ENCODE data around the gene LAT.

DNA sequence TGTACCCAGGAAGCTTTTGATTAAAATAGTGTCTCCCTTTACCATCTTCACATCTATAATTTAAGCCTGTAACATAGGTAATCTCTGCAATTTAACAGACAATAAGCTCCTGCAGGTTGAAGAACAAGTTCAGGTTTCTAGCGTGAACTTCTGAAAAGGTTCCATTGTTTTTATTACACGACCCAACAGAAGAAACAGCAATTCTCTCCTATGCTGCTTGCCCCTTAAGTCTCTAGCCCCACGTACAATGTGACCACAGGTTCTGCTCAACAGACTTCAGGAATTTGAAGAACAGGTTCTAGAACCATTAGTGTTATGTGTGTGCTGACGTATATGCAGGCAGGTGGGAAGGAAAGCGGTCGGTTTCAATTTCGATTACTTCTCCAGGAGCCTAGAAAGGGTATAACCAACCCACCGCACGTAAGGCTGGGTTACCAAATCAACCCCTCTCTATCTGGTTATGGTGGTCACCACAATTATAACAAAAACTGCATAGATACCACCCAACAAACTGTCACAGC is 39.5 kb downstream of the XPO6 start:
- RRBS, result no CpG with 5 or more reads among the region's 9 CpGs

DNA sequence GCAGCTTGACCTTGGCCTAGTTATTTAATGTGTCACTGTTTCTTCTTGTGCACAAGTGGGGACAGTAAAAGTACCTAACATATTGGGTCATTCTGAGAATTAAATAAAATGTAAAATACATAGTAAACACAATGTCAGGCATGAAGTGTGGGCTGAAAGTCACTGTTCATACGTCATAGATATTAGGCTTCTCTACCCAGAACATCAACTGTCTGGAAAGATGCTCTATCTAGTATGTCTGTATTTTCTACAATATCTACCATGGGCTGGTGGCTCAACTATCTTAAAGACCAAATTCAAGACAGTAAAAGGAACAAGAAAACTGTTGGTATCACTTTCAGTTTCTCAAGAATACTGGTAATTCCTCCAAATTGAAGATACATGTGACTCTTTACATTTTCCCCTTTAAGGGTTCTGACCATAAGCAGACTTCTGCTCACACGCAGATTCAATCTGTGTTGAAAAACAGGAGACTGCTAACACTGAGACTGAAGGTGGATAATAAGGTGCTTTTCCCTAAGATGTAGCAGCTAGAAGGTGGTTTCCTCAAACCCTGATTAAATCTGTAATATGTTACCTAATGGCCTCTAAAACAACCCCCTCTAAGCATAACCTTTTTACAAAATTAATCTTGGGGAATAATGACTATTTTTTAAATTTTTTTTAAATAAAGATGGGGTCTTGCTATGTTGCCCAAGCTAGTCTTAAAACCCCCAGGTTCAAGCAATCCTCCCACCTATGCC is 24.1 kb downstream of the XPO6 start:
- RRBS, result no CpG with 5 or more reads among the region's 2 CpGs

GRCh38 chr16:28542768-28543488 is 4.2 kb upstream of the NUPR1 start:
- RRBS, result no CpG with 5 or more reads among the region's 13 CpGs

DNA sequence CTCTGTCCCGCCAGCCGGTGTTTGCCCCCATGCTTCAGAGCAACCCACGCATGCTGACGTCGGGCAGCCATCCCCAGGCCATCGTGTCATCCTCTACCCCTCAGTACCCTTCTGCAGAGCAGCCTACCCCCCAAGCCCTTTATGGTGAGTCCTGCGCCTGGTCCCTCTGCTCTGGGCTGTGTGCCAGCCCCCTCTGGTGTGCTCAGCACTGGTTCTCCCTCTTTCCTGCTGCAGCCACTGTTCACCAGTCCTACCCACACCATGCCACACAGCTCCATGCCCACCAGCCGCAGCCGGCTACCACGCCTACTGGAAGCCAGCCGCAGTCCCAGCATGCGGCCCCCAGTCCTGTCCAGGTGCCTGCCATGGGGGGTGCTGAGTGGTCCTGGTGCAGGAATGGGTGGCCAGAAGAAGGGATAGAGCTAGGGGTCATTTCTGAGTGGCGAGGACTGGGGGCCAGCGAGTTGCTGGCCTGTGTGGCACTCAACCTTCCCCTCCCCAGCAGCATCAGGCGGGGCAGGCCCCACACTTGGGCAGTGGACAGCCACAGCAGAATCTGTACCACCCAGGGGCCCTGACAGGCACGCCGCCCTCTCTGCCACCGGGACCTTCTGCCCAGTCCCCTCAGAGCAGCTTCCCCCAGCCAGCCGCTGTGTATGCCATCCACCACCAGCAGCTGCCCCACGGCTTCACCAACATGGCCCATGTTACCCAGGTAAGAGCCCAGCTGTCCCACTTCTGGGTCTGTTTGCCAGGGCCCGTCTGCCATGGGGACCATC is 10.9 kb downstream of the TUFM start:
- RRBS, result no CpG with 5 or more reads among the region's 21 CpGs

GRCh38 chr16:28844060-28844601 is 2.0 kb downstream of the TUFM start:
- RRBS, result no CpG with 5 or more reads among the region's 18 CpGs

DNA sequence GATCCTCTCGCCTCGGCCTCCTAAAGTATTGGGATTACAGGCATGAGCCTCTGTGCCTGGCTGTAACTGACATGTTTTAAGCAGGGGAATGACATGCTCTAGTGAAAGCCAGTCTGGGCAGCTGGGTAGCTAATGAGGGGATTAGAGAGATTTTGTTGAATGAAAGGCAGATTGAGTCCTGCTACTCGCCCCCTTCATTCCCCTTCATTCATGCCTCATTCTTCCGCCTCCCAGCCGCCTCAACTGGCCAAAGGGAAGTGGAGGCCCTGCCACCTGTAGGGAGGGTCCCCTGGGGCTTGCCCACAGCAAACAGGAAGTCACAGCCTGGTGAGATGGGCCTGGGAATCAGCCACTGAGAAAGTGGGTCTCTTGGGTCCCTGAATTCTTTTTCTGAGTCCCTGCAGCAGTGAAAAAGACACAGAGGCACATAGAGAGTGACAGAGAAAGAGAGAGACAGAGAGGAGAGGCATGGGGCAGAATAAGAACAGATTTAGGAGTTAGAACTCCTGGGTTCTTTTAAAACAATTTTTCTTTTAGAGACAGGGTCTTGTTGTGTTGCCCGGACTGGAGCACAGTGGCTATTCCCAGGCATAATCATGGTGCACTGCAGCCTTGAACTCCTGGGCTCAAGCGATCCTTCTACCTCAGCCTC is 1.0 kb upstream of the CD19 start:
- RRBS, result no CpG with 5 or more reads among the region's 7 CpGs

DNA sequence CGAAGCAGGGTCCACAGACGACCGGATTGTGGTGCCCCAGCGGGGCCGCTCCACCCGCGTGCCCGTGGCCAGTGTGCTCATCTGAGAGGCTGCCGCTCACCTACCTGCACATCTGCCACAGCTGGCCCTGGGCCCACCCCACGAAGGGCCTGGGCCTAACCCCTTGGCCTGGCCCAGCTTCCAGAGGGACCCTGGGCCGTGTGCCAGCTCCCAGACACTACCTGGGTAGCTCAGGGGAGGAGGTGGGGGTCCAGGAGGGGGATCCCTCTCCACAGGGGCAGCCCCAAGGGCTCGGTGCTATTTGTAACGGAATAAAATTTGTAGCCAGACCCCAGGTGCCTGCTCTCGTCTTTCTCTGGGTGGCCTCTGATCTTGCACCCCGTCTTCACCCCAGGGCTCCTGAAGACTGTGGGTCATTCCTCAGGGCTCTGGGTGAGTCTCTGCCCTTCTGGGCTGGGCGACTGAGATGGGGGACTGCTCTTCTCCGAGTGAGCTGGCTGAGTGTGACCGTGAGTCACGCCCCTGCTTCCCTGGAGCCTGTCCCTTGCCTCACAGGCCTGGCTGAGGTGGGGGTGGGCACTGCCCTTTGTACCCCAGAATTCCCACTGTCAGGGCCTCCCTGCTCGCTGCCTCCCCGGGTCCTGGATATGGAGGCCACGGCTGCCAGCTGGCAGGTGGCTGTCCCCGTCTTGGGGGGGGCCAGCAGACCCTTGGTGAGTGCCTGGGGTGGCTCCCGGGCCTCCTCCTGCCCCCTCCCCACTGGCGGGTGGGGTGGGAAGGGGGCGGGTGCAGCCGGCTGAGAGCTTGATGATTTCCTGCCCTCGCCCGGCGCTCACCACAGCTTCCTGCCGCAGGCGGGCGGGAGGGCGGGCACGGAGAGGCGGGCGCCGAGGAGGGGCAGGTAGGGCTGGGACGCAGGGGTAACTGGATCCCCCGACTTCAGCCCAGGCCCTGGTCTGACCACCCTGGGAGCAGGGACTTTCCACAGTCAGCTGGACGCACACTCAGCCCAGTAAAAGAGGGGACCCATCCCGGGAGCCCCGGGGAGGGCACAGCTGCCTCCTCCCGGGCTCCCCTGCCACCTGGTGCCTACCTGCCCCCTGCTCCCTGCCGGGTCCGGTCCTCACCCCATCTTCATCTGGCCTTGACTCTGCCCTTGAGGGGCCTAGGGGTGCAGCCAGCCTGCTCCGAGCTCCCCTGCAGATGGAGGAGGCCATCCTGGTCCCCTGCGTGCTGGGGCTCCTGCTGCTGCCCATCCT is at the start of gene LAT:
TSS of gene LAT (plus strand) at position 838 of the 1,259 bp plus-strand sequence.
- RRBS, result 84% methylated on average over 8 of the region's 48 CpGs

DNA sequence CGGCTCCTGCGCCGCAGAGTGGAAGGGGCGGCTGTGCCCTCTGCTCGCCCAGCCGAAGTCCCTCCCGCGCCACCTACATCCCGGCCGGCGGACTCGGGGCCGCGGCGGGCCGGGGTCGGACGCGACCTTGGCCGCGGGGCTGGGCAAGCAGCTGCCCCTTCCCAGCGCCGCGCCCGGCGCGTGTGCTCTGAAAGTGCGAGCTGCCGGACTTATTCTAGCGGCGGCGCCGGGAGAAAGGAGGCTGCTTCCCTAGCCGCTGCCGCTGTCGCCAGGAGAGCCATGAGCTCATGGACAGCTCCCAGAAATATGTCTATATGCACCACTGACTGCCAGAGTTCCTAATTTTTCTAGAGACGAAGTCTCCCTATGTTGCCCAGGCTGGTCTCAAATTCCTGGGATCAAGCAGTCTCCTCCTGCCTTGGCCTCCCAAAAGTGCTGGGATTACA is 97.4 kb downstream of the LAT start:
- RRBS, result no CpG with 5 or more reads among the region's 37 CpGs

DNA sequence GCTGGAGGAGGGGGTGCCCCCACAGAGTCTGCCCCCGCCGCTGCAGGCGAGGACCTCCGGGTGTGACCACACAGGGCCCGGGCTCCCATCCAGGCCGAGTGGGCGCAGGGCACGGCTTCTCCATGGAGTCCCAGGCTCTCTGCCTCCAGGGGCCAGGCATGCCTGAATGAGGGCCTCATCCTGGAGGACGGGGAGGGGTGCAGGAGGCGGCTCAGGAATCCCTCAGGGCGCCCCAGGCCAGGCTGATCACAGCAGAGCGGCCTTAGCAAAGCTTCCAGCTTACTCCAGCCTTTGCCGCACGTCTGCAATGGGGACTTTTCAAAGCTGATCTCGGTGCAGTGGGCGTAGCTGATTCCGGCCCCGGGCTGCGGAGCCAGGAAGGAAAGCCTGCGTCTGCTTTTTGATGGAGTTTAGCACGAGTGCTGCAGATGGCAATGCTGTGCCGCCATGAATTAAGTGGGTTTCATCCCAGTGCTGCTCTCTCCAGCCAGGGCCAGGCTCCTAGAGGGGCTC is 146.5 kb downstream of the LAT start:
- RRBS, result no CpG with 5 or more reads among the region's 22 CpGs

DNA sequence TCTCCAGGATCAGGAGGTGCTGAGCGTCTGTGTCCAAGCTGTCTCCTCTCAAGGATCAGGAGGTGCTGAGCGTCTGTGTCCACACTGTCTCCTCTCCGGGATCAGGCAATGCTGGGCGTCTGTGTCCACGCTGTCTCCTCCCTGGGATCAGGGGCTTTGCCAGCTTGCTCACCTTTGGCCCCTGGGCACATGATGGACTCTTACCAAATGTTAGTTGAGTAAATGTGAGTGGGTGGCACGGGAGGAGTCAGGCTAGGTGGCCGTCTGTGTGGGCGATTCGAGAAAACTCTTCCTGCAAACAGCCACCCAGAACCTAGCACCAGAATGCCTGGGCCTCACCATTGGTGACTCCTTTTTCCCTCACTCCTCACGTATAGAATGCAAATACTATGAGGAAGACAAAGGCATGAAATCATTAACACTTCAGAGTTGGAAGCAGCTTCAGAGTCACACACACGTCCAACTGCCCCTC is 162.9 kb downstream of the LAT start:
- RRBS, result no CpG with 5 or more reads among the region's 11 CpGs

- RRBS, result no CpG with 5 or more reads among the region's 11 CpGs
These were observed 170.6 kb downstream of the LAT start for GRCh38 chr16:29155435-29155774.

- RRBS, result no CpG with 5 or more reads among the region's 16 CpGs
These were observed 197.6 kb downstream of the LAT start for GRCh38 chr16:29182354-29182992.

GRCh38 chr16:29183006-29183318 is 198.1 kb downstream of the LAT start:
- RRBS, result no CpG with 5 or more reads among the region's 6 CpGs

DNA sequence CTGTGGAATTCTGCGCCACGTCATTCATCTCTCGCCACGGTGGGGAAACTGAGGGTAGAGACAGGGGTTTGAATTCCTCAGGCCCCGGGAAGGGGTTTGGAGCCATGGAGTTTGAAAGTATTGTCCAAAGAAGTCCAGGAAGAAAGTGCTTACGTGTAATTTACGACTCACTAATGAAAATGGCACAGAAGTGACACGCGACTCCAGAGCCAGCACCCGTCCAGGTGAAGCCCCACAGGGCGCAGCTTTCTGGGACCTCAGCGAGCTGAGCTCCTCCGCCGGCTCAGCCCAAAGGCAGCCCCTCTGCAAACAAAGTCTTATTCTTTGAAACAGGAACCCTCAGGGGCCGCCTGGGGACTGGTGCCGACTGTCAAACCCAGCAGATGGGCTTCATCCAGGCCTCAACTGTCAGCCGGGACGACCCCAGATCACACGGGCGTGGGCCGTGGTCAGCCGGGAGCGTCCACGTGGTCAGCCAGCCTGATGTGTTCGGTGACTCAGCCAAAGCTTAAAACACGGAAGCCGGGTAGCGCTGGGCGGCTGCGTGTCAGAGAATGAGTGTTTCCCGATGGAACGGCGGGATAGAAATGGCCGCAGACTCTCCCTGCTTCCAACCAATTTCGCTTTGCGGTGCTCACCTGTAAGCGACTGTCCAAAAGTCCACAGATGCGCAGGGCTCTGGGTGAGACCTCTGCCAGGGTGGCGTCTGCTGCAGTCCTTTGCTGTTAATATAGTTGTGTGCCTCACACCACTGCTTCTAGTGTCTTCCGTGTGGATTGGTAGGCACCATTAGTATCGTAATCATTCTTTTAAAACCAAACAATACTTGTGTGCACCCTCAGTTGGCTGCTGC is 200.2 kb downstream of the LAT start:
- RRBS, result 60% methylated on average over 7 of the region's 41 CpGs

GRCh38 chr16:29218486-29219696 is 187.6 kb downstream of the NPIPB11 start:
- RRBS, result no CpG with 5 or more reads among the region's 45 CpGs

GRCh38 chr16:29272064-29272621 is 134.4 kb downstream of the NPIPB11 start:
- RRBS, result no CpG with 5 or more reads among the region's 12 CpGs

DNA sequence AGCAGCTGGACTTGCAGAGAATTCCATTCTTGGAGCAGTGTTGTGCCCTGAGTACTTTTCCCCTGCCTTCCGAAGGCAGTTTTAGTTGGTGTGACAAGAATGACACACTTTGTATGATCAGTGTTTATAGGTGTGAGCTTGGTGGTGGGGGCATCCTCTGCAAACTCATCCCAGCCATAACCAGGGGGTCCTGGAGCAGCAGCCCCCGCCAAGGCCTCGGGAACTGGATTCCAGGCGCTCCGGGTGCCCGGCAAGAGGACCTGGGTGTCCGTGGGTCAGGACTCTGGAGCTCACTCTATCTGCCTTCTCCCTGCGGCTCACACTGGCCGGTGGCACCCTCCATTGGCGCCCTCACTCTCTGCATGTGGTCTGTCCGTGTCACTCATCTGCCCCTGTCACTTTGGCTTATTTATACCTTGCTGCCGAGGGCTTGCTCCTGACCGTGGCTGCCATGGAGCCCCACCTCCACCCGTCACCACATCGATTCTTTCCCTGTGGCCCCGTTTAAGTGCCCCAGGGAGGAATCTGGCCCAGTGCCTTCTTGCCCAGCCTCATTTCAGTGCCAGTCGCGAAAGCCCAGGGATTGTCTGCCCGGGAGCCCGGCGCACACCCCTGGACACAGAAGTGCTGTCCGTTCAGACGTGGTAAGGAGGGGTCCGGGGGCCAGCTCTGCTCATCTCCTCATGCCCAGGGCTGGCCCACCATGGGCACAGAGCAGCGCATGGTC is 113.6 kb downstream of the NPIPB11 start:
- RRBS, result 85% methylated on average over 6 of the region's 25 CpGs

DNA sequence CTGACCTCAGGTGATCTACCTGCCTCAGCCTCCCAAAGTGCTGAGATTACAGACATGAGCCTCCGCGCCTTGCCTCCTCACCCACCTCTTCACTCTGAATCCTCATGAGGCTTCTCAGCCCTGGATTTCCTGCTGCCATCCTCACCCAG is 2.1 kb downstream of the SPN start:
- RRBS, result no CpG with 5 or more reads among the region's 2 CpGs

DNA sequence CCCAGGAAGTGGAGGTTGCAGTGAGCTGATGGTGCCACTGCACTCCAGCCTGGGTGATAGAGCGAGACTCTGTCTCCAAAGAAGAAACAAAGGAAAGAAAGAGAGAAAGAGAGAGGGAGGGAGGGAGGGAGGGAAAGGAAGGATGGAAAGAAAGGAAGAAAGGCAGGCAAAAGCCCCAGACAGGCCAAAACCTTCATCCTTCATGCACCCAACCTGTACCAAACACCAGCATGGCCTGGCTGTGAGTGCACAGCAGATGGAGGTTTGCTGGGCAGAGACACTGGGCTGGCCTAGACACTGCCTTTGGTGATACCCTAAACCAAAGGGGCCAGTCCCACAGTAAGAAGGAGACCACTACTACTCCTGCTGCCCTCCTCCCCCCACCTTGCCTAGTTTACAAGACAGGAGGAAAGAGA is 18.9 kb downstream of the QPRT start:
- RRBS, result no CpG with 5 or more reads among the region's 1 CpG

DNA sequence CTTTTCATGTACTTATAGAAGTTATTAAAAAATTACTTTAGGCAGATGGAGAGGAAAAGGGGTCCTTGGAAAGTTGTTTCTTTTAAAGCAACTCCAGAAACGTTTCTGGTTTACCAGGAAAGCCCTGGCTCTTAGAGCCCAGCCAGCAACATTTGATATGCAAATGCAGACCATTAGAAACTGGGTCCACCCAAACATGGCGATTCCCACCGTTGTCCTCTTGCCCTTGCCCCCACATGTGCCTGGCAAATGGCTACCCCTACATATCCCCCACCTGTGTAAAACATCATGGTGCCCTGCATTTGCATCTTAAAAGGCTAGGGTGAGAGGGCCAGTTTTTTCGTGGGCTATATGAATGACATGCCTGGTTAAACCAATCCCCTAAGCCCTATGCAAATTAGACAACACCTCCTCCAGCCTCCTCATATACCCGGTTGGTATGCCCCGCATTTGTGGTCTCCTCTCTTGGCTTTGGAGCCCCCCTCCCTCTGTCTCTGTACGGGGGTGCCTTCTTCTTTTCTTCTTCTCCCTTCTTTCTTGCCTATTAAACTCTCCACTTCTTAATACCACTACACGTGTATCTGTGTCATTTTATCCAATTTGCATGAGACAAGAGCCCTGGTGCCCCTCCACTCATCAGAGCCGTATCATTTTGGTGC is 29.9 kb downstream of the QPRT start:
- RRBS, result no CpG with 5 or more reads among the region's 9 CpGs